Measurements from ENCODE around the gene EVA1A.

GRCh38 chr2:74717131-74717622 is 63.1 kb downstream of the SEMA4F start:
- RAMPAGE, long total RNA, result no peak
- RRBS, result no CpG with 5 or more reads among the region's 2 CpGs

- RAMPAGE, long total RNA, result no peak
- RRBS, result no CpG with 5 or more reads among the region's 3 CpGs
These were observed 87.5 kb downstream of the SEMA4F start for GRCh38 chr2:74741483-74741953.

- RAMPAGE, long total RNA, result start-site peak on the minus strand at chr2:74835143-74835162, 27 and 46 reads in 2 replicates
- RRBS, result 2% methylated on average over 43 of the region's 110 CpGs
These were observed 769 bp downstream of the HK2 start for GRCh38 chr2:74834375-74835416.

DNA sequence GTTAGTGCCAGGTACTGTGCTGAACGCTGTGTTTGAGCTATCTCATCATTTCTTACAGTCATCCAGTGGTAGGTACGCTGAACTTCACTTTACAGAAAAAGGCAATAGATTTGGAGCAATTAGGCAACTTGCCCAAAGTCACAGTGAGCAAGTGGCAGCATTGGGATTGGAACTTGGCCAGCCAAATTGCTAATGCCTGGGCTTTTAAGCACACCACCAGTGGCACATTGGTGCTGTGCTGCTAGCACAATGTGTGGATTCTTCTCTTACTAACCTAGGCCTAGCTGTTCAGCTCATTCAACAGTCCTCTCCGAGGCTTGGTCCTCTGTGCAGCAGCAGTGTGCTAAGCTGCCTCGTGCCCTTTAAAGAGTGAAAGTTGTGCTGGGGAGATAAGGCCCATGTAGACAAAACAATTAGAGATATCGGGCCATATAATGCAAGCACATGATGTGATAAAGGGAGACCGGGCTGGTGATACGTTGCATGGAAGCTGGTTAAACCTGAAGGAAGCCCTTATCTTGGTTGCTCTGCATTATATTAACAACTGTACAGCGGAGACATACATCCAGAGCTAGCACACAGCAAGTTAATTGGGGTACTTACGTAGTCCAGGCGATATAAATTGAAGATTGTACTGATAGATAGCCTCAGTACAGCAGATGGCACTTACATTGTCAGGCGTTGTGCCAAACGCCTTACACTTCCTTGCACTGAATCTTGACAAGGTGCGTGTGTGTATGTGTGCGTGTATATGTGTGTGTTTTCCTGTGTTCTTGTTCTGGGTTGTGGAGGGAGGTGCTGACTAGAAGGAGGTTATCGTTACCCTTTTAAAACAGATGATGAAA is 28.4 kb downstream of the HK2 start:
- RAMPAGE, long total RNA, result no peak
- RRBS, result no CpG with 5 or more reads among the region's 15 CpGs

GRCh38 chr2:74883122-74883526 is 49.2 kb downstream of the HK2 start:
- RAMPAGE, long total RNA, result no peak
- RRBS, result no CpG with 5 or more reads among the region's 6 CpGs

- RAMPAGE, long total RNA, result no peak
- RRBS, result no CpG with 5 or more reads among the region's 9 CpGs
These were observed 40.7 kb upstream of the POLE4 start for GRCh38 chr2:74917662-74918215.

DNA sequence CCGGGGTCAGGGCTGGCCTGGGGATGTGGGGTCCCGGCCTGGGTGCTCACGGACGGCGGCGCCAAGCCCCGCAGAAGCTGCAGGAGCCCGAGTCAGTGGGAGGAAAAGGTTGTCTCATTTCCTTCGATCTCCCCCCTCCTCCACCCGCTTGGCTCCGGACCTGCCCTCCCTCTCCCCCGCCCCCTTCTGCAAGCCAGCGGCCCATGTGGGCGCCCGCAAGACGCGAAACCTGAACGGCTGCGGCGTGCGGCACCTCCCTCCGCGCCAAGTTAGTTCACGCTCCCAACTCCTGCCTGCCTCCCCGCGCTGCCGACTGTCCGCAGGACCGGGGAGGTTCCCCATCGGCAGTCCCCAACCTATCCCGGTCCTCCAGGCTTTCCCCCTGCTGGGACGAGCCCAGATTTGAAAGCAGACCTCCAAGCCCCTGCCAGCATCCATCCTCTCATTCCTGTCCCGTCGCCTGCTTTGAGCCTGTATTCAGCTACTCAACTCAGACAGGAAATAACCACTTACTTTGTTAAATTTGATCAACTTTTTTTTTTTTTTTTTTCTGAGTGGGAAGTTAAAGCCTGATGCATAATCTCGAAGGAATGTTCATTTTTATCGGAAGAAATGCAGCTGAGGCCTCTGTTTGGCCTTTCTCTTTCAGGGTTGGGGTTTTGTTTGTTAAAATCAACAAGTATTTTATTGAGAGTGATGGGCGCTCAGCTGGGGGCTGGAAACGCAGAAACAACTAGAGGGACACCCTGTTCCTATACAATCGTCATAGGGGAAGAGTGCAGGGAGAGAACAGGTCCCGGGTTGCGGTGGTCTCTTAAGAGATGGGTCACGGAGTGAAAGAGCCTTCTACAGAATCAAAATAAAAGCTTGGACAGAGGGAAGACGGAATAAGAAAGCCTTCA is at the start of gene EVA1A:
Gene EVA1A, minus strand, starts transcription at position 97 of the 902 bp plus-strand sequence.
- RAMPAGE, long total RNA, result no peak
- RRBS, result 14% methylated on average over 4 of the region's 43 CpGs

- RAMPAGE, long total RNA, result no peak
- RRBS, result no CpG with 5 or more reads among the region's 1 CpG
These were observed 16.5 kb upstream of the EVA1A start for GRCh38 chr2:75577158-75577720.

- RAMPAGE, long total RNA, result no peak
- RRBS, result no CpG with 5 or more reads among the region's 9 CpGs
These were observed 757 bp downstream of the LRRTM4 start for GRCh38 chr2:77521397-77521841.

- RAMPAGE, long total RNA, result no peak
- RRBS, result 4% methylated on average over 6 of the region's 19 CpGs
These were observed 32.7 kb upstream of the REG3G start for GRCh38 chr2:78992828-78993176.

- RAMPAGE, long total RNA, result no peak
These were observed 111.0 kb upstream of the REG3A start for GRCh38 chr2:79270522-79270921.

GRCh38 chr2:80520295-80520693 is 215.7 kb upstream of the LRRTM1 start:
- RAMPAGE, long total RNA, result no peak
- RRBS, result no CpG with 5 or more reads among the region's 5 CpGs

GRCh38 chr2:84905957-84906948 is 797 bp downstream of the TMSB10 start:
- RAMPAGE, long total RNA, result no peak
- RRBS, result 3% methylated on average over 8 of the region's 46 CpGs

GRCh38 chr2:84989112-84989622 is 18.2 kb downstream of the KCMF1 start:
- RAMPAGE, long total RNA, result no peak
- RRBS, result no CpG with 5 or more reads among the region's 1 CpG

GRCh38 chr2:85244078-85244986 is 83.5 kb downstream of the TGOLN2 start:
- RAMPAGE, long total RNA, result no peak
- RRBS, result no CpG with 5 or more reads among the region's 11 CpGs

GRCh38 chr2:85321848-85322959 is 5.6 kb downstream of the TGOLN2 start:
- RAMPAGE, long total RNA, result no peak
- RRBS, result no CpG with 5 or more reads among the region's 8 CpGs

DNA sequence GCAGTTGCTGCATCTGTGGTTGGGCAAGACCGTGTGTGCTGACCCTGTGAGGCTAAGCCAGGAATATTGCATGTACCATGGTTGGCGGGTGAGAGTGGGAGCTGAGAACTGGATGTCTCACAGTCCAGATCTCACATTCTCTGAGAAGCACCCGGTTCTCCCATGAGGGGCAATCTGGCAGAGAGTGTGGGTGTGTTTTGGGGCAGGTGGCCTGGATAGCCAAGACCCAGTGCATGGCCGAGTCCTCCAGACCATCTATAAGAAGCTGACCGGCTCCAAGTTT is 16.6 kb downstream of the ELMOD3 start:
- RAMPAGE, long total RNA, result no peak
- RRBS, result 80% methylated on average over 1 of the region's 5 CpGs

- RAMPAGE, long total RNA, result no peak
- RRBS, result no CpG with 5 or more reads among the region's 3 CpGs
These were observed 497 bp downstream of the CAPG start for GRCh38 chr2:85409573-85410164.

DNA sequence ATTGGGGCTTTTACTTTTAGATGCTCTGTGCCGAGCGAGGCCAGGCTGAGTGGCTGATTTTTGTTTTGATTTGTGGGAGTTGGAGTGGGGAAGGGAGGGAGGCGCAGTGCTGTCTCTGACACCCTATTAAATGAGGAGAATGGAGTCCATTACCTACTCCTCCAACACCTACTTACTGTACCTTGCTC is 18.6 kb downstream of the SH2D6 start:
- RAMPAGE, long total RNA, result no peak
- RRBS, result no CpG with 5 or more reads among the region's 3 CpGs

GRCh38 chr2:85503168-85503699 is 35.7 kb upstream of the MAT2A start:
- RAMPAGE, long total RNA, result no peak
- RRBS, result no CpG with 5 or more reads among the region's 12 CpGs

Data from cardiac muscle cell (in vitro differentiated cells and primary cell).